Panc1 (cell line): ENCODE measurements around the genes GTF2H2, CARTPT, TNPO1 and FCHO2.

DNA sequence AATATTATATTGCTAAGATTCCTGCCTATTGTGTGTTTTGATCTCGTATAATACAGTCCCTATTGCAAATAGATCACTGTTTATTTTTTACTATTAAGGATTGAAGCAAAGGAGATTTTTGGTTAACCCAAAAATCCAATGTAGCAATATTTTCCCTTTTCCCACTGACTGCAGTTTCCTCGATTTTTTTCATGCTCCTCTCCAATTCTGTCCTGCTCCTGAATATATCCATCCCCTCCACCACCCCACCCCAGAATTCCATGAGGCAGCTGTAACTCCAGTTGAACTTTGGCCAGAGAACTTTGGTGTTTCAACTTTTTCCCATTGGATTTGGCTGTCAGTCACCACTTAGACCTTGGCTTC lies 261.1 kb downstream of the PIK3R1 start:
- RRBS, 2 experiments = no CpG with 5 or more reads among the region's 2 CpGs

DNA sequence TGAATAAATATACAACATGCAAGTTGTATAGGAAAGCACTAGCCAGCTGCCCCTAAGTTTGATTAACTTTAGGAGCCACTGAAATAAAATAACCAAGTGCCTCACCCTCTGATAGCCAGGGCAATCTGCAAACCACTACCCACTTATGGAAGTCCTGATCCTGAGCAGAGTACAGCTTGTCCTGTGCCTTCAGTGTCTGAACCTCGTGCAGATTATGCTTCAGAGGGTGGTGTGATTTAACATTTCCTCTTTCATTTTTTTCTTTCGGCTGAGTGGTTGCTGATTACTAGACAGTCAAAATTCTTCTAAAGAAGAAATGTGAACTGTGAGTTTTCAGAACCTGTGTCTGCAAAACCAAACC lies 327.6 kb downstream of the PIK3R1 start:
- RRBS, 2 experiments = no CpG with 5 or more reads among the region's 2 CpGs

GRCh38 chr5:69276439-69277195 lies 41.9 kb downstream of the CDK7 start:
- RRBS, 2 experiments = no CpG with 5 or more reads among the region's 5 CpGs

DNA sequence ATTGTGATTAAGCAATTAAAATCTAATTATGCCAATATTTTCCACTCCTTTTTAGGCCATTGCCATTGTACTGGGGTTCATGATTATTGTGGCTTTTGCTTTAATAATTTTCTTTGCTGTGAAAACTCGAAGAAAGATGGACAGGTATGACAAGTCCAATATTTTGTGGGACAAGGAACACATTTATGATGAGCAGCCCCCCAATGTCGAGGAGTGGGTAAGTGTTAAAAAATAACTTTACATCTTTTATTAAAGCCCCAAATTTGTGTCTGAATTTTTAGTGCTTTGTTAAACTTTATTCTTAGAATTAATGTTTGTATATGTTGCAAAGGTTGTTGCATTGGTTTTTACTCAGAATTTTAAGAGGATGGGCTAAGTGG lies 21.3 kb downstream of the OCLN start:
- RRBS, 2 experiments = no CpG with 5 or more reads among the region's 2 CpGs

- RRBS, 2 experiments = no CpG with 5 or more reads among the region's 41 CpGs
Observed at GRCh38 chr5:71067516-71067965, at the start of gene GTF2H2. Gene GTF2H2 (minus strand): TSS chr5:71067676.

GRCh38 chr5:71718894-71719354 lies at the start of gene CARTPT:
Gene CARTPT (plus strand): TSS chr5:71719275.
- RRBS, 2 experiments = no CpG with 5 or more reads among the region's 33 CpGs

DNA sequence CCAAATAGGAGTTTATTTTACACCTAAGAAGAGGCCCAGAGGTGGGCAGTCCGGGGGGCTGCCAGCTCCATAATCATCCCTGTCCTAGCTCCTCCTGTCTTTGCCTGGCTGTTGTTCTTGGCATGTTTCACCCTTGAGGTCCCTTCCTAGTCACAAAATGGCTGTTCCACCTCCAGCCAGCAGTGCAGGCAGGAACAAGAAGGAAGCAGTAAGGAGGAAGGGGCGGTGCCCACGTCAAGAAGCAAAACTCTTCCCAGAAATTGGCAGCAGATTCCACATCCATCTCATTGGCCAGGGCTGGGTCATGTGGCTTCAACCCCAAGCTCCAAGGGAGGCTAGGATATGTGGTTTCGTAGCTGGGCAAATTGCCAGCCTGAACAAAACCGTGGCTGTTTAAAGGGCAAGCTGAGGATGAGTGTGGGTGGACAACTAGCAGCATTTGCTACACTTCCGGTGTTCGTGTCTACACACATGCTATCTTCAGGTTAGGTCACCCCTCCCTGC lies 92.3 kb upstream of the MAP1B start:
- RRBS, 2 experiments = no CpG with 5 or more reads among the region's 7 CpGs

GRCh38 chr5:72134192-72134484 lies 26.9 kb downstream of the MAP1B start:
- RRBS, 2 experiments = no CpG with 5 or more reads among the region's 2 CpGs

DNA sequence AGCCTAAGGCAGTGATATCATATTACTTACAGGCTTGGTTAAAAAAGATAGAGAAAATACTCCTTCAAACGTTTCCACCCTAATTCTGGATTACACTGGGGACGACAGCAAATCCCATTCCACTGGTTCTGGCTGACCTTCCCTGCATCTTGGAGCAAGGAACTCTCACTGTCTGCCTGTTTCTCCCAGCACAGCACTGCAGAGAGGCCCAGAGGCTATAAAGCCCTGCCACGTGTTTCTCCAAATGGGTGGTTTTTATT lies 34.4 kb downstream of the MAP1B start:
- RRBS, 2 experiments = no CpG with 5 or more reads among the region's 3 CpGs

GRCh38 chr5:72171609-72172227 lies 64.4 kb downstream of the MAP1B start:
- RRBS, 2 experiments = no CpG with 5 or more reads among the region's 7 CpGs

- RRBS, 2 experiments = no CpG with 5 or more reads among the region's 5 CpGs
Observed at GRCh38 chr5:72225200-72225685, 94.8 kb downstream of the MRPS27 start.

DNA sequence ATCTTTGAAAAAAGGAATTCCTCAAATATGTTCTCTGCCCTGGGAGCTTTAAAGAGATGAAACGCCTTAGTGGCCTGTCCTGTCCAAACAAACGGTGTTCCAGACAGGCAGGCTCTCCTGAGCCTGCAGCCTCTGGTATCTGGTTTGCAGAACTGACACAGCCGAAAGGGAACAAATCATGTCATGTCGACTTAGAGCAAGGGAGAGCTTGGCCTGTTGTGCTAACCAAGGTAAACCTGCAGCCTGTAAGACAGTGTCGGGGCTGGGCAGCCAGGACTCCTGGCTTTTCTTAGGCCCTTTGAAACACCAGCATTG lies 336 bp upstream of the ZNF366 start:
- RRBS, 2 experiments = no CpG with 5 or more reads among the region's 5 CpGs

DNA sequence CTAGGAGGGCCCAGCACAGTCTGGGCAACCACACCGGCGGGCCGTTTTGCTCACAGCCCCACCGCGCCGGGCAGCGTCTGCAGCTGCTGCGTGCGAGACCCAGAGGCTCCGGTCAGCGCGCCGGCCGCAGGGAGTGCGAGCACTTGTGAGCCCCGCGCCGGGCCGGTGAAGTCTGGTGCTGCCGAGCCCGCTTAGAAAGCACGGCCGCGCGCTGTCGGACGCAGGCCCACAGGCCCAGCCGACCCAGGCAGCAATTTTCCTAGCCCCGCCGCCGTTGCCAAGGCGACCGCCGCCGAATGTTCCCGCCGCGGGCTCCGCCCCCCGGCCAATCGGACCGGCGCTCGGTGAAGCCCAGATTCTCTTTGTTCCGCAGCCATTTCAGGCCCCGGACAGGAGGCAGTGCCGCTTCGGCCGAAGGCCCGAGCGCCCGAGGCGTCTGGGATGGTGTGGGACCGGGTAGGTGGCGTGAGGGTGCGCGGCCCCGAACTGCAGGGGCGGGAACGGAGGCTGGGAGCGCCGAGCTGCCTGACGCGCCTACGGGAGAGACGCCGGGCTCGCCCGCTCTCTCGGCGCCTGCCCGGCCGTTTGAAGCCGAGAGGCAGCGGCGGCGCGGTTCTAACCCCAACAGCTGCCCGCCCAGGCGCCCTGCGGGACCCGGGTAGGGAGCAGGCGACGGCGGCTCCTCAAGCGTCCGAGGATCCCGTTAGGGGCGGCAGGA lies at the start of gene TNPO1:
Gene TNPO1 (plus strand): TSS at position 365 of the 718 bp plus-strand sequence.
- RRBS, 2 experiments = under 1 to 4% methylated on average over 44 to 45 of the region's 89 CpGs

GRCh38 chr5:72913686-72914439 lies 42.0 kb upstream of the FCHO2 start:
- RRBS, 2 experiments = no CpG with 5 or more reads among the region's 3 CpGs

DNA sequence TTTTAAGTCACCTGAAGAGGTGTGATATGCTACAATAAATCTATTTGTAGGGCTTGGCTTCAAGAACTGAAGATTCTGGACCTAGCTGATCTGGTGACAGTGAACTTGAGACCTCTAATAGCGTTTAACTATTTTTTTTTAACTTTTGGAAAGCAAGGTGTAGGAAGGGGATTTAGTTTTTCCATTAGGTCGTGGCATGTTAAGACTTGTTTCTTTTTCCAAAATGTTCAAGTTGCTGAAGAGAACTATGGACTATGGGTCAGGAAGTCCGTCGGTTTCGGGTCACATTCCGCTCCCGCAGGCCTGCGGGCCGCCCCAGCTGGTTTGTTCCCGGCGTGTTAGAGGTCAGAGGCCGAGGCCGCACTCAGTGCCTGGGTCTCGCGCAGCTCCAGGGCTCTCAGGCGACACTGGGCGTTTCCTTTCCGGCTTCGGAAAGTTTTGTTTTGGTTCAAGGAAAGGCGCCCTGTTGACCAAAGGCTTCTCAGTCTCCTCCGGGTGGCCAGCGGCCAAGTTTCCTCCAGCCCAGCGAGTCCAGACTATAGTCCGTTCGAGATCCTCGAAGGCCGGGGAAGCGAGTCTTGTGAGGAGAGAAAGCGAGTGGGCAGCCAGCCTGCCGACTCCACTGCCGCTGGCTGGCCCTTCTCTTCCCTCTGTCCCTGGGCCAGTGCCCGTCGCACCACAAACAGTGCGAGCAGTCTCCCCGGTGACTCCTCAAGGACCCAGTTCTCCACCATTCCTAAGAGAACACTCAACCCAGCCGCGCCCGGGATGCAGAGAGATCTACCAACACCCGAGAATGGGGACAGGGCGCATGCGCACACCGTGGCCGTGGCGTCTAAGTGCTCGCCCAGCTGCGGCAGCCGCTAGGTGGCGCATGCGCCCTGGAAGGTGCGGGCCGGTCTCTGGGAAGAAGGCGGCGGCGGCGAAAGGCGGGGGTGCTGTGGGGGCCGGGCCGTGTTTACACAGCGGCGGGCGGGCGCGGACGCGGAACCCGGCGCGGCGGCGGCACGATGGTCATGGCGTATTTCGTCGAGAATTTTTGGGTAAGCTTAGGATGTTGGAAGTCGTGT lies at the start of gene FCHO2:
Gene FCHO2 (plus strand): TSS at position 955 of the 1,070 bp plus-strand sequence.
- RRBS, 2 experiments = 1 to 4% methylated on average over 36 to 45 of the region's 75 CpGs

- RRBS, 2 experiments = no CpG with 5 or more reads among the region's 6 CpGs
Observed at GRCh38 chr5:73205109-73205927, 32.3 kb downstream of the TMEM174 start.

DNA sequence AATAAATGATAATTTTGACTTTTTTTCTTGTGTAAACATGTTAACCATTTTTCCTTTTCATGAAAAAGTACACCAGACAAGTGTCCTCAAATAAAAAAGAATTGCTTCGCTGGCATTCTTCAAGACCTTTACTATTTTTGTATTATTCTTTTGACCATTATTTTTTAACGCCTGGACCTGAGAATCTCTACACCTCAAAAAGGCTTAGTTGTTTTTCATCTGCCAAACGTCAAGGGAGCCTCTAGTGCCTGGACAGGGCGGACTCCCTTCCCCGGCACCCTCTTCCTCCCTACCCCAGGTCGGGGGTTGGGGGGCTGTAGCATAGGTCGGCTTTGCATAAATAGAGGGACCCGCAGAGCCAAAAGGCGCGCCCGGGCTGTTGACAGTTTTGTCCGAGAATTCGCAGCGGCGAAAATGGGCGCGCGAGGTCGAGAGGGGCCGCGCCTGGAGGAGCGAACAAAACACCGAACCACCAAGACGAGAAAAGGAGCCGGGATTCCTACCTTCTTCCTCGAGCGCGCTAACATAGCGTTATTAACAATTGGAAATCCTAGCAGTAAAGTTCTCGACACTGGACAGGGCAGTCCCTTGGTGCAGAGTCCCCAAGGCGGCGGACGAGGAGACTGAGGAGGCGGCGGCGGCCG lies 2.0 kb downstream of the FOXD1 start:
- RRBS, 2 experiments = 1 to 7% methylated on average over 6 to 12 of the region's 37 CpGs

- RRBS, 2 experiments = no CpG with 5 or more reads among the region's 4 CpGs
Observed at GRCh38 chr5:73693885-73694728, 68.1 kb downstream of the ARHGEF28 start.

DNA sequence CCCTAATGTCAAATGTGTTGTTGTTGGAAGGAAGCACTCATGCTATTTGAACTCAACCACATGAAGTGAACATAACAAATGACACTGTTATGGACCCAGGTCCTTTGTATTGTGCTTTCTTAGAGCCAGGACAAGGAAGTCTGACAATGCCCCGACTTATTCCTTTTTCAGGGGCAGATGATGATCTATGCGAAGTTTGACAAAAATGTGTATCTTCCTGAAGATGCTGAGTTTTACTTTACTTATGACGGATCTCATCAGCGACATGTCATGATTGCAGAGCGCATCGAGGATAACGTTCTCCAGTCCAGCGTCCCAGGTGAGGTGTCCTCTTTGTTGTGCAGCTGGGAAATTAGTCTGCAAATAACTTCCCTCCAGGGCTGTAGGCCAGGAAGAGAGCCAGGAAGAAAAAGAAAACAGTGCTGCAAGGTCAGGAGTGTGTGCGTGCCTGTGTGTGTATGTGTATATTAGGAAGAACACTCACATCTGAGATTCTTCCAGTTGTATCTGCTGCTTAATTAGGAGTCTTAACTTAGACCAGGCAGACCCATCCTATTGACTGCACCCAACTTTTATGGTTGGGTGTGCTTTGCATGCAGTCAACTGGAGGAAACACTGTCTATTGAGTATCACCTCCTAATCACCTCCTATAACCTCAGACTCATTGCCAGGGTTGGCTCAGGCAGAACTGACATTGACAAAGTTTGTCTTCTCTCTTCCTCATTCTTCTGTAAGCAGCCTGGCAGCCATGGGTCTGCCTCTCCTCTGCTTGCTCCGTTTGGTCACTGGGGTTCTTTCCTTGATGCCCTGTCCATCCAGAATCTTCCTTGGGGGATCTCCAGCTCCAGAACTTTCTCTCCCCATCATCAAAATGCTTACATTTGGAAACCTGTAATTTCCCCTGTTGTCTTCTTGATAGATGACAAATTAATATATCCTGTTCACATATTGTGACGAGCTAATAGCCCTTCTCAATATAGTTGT lies 124.0 kb downstream of the ARHGEF28 start:
- RRBS, 2 experiments = no CpG with 5 or more reads among the region's 11 CpGs

GRCh38 chr5:74251010-74251648 lies 389.4 kb downstream of the ENC1 start:
- RRBS, 2 experiments = no CpG with 5 or more reads among the region's 5 CpGs